Anterior vena cava (tissue), 1 donor: ENCODE measurements around a stretch of chr2.

GRCh38 chr2:43826266-43826598 lies 12.4 kb downstream of the ABCG5 start:
- PRO-cap: no peak

- PRO-cap: no peak
These were observed 5.6 kb downstream of the ABCG8 start for GRCh38 chr2:43844301-43844815.

DNA sequence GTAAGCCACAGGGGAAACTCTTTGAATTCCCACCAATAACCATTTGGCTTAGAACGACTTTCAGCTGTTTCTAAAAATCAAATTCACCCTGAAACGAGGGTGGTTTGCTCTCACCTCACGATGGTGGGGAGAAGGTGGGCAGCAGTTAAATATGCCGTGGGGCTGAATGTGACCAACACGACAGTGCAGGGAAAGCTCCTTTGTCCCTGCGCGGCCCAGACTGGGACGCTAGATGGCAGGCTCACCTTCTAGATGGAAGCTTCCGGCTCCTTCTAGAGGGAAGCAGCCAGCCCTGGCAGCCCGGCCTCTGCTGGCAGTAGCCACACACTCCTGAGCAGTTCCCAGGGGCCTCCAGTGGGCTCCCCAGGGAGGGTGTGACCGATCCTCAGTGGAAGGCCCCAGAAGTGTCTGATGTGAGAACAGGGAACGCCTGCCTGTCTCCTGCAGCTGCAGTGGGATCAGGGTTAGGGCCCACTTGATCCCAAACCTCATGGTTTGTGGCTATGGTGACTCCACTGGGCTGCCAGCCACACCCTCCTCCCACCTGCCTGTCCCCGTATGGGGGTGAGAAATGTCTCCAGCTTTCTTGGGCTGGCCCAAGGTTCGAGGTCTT lies 48.4 kb upstream of the LRPPRC start:
- PRO-cap: no peak

GRCh38 chr2:44061504-44061896 lies 65.7 kb upstream of the LRPPRC start:
- PRO-cap: no peak

GRCh38 chr2:44083022-44083618 lies 85.6 kb upstream of the PPM1B start:
- PRO-cap: no peak

DNA sequence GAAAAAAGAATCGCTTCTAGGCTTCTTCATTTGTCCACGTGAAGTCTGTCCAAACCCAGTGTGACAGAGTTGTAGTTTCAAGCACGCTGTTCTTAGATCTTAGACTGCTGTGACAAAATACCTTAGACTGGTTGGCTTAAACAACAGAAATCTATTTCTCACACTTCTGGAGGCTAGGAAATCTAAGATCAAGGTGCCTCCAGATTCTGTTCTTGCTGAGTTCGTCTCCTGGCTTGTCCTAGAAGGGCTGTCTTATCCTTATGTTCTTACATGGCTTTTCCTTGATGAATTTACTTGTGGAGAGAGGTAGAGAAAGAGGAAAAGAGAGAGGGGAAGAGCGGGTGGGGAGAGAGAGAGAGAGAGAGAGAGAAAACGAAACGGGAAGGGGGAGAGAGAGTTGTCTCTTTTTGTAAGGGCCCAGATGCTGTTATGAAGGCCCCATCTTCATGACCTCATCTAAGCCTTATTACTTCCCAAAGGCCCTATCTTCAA lies 141.9 kb downstream of the CAMKMT start:
- PRO-cap: no peak

DNA sequence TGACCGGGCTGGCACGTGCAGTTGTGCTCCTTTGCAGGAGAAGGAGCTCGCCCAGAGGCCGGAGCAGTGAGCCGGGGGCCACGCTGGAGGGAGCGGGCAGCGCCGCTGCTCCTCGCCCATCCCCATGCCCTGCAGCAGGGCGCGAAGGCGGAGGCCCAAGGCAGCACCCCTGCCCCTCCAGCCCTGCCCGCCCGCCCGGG lies 173.1 kb upstream of the SIX3 start:
- PRO-cap: no peak

DNA sequence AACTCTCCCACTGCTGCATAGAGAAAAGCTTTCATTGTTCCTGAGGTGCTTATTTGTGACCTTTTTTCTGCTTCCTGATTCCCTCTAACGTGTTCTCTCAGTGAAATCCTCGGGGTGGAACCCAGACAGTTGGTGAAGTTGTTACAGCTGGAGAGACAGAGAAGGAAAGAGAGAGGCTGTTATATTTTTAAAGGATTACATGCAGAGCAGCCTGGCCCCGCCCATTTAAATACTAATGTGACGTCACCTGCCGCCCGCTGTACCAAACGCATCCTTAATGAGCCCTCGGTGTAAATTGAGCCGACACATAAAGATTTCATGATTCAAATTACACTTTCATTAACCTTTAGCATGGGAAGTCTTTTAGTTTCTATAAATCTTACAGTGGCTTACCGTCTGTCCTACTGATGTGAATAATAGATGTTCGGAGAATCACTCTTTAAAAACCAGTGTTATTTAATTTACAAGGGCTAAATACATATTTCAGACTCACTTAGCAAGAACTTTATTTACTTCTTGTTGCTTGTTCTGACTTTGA lies 164.0 kb upstream of the SIX3 start:
- PRO-cap: no peak

DNA sequence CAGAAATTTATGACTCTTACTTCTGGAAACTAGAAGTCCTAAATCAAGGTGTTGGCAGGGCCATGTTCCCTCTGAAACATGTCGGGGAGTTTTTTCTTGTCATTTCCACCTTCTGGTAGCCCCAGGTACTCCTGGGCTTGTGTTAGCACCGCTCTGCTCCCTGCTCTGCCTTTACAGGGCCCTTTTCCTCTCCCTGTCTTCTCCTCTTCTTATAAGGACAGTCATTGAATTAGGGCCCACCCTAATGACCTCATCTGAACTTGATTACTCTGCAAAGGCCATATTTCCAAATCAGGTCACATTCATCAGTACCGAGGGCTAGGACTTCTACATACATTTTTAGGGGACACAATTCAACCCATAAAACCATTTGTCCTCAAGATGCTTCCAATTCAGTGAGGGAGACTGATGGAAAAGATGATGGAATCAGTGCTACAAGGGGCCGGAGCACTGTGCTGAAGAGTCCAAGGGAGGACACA lies 40.8 kb downstream of the PRKCE start:
- PRO-cap: no peak

GRCh38 chr2:45700346-45701364 lies 49.2 kb downstream of the PRKCE start:
- PRO-cap: no peak

DNA sequence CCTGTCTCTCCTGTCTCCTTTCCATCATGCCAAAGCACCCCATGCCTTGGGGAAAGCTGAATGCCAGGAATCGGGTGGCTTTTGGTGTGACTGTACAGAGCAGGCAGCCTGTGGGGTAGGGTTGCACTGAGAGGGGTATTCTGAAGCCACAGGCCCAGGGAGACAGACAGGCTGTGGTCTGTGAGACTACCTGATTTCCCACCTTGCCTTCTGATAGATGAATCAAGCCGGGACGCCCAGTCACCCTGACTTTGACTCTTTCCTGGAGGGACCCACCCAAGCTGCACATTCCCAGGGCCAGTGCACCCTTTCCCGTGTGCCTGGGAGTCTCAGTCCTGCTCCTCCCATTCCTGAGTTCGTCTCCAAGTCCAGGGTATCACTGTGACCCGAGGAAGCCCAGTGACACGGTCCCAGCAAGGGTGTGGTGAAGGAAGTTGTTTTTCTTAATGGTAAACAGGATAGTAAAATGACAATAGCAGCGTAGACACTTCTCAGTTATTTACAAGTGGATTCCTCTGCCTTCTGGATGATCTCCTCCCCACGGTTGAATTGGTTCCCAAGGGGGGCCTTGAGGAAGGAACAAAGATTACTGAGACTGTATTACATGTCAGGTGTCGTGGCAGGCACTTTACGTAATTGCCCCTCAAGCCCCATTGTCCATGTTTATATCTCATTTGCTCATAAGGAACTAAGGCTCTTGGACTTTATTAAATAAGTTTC lies 123.2 kb downstream of the PRKCE start:
- PRO-cap: no peak

DNA sequence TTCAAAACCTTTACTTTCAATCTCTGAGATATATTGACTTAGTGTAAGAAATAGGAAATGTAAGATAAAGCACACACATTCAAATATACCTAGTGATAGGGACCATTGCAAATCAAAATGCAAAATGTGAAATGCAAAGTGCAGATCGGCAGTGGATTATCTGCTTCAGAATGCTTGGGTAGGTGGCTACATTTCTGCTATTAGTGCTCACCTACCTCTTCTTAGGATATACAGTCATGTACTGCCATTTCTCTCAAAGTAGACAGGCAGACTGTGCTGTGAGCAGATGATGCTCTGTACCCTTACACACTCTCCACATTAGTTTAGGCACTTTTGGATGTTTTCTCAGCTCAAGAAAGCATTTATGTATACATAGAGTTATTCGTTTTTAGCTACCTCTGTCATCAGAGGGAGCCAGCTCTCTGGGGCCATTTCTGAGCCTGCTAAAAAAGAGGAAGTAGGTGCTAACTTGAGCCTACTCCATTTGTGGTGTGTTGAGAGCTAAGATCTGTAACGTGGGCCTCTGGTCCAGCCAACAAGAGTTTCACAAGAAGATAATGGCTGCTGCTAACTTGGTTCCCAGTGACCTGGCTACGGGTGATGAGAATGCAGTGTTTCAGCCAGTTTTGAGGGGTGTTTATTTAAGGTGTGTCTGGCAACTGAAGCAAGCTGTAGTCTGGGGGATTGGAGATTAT lies 182.3 kb downstream of the PRKCE start:
- PRO-cap: no peak

DNA sequence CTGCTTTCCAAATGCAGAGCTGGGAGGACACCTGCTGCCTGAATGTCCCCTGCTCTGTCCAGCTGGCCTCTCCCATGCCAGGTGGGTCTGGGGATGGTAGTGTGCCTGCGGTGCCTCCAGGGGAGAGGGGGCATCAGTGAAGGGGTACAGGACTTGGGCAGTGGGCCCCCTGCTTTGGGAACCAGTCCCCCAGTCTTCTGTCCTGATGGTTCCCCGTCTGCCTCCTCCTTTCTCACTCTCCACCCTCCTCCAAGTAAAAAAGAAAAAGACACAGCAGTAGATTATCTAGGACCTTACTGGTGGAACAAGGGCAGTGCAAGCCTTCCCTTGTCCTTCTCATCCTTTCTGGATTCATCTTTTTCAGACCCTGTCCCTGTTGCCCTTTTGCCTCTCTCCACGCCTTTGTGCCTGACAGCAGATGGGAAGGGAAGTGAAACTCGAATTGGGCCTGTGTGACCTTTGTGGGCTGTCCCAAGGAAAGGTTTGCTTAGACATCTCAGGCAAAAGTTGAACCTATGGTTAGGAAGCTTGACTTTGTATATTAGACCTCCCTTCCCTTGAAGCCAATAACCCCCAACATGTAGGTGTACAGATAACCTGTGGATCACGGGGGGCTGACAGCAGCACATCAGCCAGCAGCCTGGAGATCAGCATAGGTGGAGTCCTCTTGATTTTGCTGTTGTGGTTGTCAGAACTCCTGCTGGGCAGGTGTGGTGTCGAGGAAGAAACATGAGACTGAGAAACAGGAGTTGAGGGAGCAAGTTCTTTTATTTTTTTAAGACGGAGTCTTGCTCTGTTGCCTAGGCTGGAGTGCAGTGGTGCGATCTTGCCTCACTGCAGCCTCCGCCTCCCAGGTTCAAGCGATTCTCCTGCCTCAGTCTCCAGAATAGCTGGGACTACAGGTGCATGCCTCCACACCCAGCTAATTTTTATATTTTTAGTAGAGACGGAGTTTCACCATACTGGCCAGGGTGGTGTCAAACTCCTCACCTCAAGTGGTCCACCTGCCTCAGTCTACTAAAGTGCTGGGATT lies 185.3 kb downstream of the PRKCE start:
- PRO-cap: no peak

- PRO-cap: no peak
These were observed 265.3 kb downstream of the PRKCE start for GRCh38 chr2:45916714-45917272.

- PRO-cap: no peak
These were observed 271.0 kb downstream of the PRKCE start for GRCh38 chr2:45922410-45922931.

DNA sequence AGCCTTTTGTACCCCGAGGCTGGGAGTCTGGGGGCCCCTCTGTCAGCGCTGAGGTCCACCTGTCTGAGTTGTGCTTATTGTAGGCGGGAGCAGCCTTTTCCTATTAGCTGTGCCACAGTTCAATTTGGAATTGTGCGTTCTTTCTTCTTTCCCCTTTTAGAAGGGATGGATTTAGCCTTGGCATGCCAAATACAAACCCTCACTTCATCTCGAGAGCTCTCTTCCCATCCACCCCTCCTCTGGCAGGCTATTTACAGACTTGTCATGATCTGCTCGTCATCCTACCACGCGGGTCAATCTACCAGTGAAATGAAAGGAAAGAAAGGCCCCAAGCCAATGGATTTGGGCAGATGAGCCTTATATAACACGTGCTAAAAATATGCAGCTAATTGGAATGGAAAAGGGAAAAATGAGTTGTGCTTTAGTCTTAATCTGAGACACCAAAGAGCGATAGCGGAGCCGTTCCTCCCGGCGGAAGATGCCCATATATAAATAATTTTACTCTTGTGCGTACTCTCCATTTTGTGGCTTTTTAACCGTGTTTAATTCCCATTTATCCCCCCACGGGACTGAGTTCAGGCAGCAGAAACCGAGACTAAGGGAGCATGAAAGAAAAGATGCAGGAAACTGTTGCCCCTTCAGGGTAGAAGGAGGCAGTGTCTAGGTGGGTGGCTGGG lies 277.5 kb downstream of the PRKCE start:
- PRO-cap: no peak

- PRO-cap: no peak
These were observed 285.6 kb downstream of the PRKCE start for GRCh38 chr2:45937163-45937456.

- PRO-cap: no peak
These were observed 317.8 kb downstream of the PRKCE start for GRCh38 chr2:45969053-45969818.

- PRO-cap: no peak
These were observed 270.2 kb upstream of the EPAS1 start for GRCh38 chr2:46026998-46027471.

- PRO-cap: no peak
These were observed 154.5 kb upstream of the EPAS1 start for GRCh38 chr2:46142501-46143237.